Helper T cell (primary cell): Measurements from ENCODE around the gene MTFR2.

- PRO-cap, 2 experiments: no peak in any of the 2 experiments
Measured at GRCh38 chr6:134593812-134594202, 275.9 kb upstream of the SGK1 start.

DNA sequence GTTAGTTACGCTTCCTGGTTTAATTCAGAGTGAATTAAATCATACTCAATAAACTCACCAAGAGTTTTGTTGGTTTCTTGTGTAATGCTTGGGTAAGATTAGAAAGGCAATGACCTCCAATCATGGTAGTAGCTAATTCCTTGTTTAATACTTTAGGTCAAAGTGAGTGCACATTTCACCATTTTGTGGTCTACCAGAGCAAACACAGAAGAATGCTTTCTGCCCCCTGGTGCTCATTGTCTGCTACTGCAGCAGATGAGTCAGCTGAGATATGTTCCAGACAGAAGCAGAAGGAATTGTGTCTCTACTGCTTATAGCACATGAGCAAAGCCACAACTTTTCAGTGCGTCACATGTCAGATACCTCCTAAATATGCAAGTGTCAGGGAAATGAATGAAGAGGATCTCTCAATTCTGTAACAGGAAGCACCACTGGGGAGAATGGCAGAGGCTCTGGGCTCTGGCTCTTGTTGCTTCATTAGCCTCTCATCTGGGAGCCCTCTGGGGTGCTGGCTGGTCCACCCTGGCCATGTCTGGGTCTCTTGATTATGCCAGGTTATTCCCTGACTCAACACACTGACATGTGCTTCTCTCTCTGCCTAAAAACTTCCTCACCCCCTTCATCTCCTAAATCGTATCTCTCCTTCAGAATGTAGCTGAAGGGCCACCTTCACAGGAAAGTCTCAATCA, 308.9 kb downstream of the ALDH8A1 start:
- PRO-cap, 2 experiments: no peak in any of the 2 experiments

- PRO-cap, 2 experiments: no peak in any of the 2 experiments
Measured at GRCh38 chr6:134678565-134678953, 271.3 kb downstream of the ALDH8A1 start.

GRCh38 chr6:134928108-134928724, 21.7 kb downstream of the ALDH8A1 start:
- PRO-cap, 2 experiments: no peak in any of the 2 experiments

DNA sequence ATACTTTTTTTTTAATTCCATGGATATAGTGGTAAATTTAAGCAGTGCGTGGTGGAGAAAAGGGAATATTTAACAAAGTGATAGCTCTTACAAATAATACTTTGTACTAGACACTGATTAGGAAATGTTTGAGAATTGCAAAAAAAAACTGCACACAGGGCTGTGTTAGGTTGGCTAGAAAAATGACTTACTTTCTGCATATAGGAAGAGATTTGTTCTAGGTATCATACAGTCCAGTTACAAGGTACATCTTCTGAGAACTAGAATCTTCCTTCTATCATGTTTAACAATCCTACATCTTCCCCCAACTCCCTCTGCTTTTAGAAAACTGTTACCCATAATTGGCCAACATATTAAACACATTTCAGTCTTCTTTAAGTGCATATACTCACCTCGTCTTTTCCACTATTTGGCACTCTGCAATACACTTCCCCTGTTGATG, 356 bp downstream of the ALDH8A1 start:
- PRO-cap, 2 experiments: no peak in any of the 2 experiments

DNA sequence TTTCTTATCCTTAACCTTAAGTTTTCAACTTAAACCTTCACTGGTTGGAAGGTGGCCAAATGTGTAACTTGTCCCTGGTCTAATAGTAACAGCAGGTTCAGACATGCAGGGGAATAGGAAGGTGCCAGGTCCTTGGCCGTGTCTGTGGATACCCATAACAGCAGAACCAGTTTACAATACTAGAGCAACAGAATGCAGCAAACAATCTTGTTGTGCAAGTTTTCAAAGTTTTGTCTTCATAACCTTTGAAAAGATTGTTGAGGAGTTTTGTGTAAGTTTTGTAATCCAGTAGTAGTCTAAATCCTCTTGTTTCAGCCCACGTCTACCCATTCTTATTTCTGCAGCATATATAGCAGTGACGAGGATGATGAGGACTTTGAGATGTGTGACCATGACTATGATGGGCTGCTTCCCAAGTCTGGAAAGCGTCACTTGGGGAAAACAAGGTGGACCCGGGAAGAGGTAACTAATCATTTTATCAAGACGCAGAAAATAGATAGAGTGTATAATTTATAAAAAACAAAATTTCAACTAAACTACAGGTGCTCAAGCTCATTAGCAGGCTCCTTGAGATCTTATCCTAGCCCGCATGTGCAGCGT, 4.6 kb downstream of the MYB start:
- PRO-cap, 2 experiments: no peak in any of the 2 experiments

DNA sequence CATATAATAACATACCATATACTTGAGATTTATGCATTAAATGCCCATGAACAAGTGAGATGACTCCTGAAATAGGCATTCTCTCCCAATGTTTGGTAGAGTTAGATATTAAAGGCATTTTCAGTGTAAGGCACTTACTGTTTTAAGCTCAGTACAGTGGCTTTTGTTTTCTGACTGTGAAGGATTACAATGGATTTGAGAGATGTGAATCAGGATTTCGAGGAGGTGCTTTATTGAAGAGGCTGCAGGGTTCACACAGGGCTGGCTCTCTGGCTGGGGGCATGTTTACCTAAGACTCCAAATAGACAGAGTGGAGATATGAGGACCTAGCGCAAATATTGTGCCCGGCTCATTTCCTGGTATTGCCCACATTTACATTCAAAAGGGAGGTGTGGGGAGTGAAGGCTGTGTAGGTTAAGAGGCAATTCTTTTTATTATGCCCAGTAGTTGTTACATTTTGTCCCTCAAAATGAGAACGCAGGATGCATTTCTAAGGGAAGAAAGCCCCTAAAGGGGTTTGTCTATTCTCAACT, 70.3 kb downstream of the MYB start:
- PRO-cap, 2 experiments: no peak in any of the 2 experiments

- PRO-cap, 2 experiments: peak in 2 of 2 experiments; most common plus-strand start chr6:135880184 (in 2); most common minus-strand start chr6:135880078 (in 1)
Measured at GRCh38 chr6:135879924-135880291, 28.4 kb downstream of the PDE7B start.

DNA sequence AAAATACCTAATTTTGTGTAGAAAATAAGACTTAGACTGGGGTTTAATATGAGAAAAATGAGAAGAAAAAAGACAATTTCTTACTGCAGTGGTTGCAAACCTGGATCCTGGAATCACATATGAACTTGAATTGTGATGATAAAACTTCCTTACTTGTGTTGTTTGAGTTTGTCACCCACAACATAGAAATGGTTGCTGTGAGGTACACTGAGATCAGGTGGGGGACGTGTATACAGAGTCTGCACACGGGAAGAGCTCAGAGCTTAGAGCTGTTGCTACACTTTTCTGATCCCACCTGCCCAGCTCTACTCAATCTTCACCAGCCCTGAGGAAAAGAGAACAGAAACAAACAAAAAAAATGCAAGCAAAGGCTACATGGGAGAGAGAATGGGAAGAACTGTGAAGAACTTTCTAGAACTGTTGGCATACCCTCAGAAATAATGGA, 133.1 kb downstream of the PDE7B start:
- PRO-cap, 2 experiments: no peak in any of the 2 experiments

DNA sequence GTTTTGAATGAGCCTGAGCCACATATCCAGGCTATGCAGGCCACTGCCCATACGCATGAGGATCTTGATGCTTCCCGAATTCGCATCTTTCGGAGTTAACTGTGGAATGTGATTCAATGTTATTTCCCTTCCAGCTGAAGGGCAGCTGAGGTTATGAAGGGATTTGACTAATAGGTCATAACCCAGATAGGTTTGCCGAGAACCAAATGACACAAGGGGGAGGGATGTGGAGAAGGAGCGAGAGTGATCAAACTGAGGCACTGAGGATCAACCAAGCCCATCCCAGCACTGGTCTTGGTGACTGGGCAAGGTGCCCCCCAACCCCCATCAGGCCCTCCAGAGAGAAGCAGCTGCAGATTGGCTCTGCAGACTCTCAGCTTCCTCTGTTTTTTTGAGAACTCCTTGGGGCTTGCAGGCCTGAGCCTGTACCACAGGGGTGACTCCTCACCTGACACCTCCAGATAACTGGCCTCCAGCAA, 185.8 kb downstream of the PDE7B start:
- PRO-cap, 2 experiments: no peak in any of the 2 experiments

DNA sequence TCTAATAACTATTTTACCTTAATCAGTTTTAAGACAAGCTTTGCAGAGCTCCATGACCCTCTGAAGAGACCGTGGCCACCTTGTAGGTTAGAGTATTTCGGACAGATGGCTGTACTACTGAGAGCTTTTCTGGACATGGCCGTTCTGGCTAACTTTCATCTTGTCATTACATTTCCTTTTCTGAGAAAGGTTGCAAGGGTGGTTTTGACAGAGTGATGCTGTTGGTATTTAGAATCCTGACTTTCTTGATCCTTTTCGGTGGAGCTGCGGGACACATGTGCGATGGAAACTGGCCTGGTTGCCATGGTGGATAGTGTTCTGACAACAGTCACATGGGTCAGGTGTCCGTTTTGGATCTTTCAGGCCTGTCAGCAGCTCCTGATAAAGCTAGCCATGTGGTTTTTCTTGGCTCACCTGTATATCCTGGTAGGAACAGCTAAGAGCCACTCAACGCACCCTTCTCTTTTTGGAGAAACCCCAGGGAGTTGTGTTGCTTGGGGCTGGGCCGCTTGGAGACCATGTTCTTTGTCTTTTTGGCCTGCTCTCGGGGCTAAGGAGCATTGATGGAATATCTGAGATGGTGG, 177.5 kb downstream of the MTFR2 start:
- PRO-cap, 2 experiments: no peak in any of the 2 experiments

- PRO-cap, 2 experiments: peak in 2 of 2 experiments; most common plus-strand start chr6:136250543 (in 1); most common minus-strand start chr6:136250289 (in 2)
Measured at GRCh38 chr6:136249887-136250962, at the start of gene MTFR2. TSS of gene MTFR2 (minus strand) at chr6:136250311.

GRCh38 chr6:136252662-136253054, 2.5 kb upstream of the MTFR2 start:
- PRO-cap, 2 experiments: no peak in any of the 2 experiments

DNA sequence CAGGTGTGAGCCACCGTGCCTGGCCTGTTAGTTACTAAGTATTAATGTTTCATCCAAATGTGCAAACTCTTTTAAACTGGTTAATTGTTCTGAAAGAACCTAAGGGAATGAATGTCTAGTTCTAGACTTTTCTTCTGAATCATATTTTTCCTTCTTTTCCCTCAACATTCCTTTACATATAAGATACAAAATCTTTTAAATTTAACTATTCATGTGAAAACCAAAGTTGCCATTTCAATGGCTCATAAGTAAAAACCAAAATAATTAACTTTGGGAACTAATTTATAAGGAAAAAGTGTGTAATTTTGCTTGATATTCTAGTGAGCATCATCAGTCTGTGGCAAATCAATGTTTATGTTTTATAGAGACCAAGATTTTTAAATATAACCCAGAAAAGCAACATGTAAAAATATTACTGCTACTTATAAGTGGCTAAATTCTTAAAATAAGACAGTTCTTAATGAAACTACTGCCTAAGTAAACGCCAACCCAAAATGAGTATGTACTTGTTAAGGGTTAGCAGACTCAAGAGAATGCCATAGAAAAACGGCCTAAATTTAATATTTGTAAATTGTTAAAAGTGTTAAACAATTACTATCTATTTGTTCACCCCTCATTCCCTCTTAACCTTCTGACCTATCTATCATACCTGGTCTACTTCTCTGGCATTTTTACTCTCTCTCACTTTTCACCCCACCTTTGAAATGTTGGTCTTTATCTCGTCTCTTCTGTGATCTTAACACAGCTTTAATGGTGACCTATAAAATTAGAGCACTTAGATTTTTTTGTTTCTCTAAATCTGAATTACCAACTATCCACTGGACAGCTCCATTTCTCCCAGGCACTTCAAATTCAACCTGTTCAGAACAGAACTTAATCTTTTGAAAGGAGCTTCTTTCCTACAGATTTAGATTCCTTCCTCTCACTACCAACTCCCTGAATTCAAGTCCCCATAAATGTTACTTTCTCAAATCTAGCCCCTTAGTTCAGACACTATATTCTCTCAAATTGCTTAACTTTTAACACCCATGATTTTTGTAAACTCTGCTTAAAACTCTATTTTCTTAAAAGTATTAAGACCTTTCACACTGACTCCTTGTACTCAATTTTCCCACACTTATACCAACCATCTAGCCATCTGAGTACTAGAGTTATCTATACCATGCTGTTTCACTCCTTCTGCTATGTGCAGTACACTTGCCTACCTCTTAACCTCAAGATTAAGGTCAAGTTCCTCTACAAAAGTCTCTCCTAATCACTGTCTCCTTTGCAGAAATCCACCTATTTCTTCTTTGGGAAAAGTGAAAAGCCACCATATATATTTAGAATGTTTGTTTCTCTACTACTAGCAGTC, 14.8 kb upstream of the MTFR2 start:
- PRO-cap, 2 experiments: no peak in any of the 2 experiments

- PRO-cap, 2 experiments: no peak in any of the 2 experiments
Measured at GRCh38 chr6:136267935-136268786, 18.1 kb upstream of the MTFR2 start.

GRCh38 chr6:136525870-136526994, 24.0 kb downstream of the MAP7 start:
- PRO-cap, 2 experiments: no peak in any of the 2 experiments

DNA sequence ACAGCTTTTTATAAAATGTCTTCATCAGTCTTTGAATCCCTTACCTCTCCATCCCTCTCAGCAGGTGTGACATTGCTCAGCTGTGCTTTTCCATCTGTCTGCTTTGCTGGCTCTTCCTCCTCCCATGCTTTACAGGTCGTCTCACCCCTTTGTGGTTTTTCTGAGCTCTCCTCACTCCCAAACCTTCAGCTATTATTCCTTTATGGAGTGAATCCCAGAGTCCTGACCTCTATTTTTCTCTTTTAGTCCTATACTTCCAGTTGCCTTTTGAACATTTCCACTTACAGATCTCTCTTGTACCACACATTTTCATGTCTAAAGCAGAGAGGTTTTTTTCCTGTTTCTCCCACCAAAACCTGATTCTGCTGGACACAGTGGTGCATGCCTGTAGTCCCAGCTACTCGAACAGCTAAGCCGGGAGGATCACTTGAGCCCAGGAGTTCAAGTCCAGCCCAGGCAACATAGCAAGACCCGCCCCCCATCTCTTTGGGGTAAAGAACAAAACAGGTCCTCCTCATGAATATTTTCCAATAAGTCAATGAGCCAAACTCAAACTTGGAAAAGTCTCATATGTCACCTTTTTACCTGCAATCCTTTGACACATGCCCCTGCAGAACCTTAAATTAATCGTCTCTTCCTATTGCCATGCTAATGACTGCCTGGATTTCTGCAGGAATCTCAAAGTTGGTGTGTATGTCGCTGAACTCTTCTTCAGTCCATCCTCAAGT, 5.6 kb downstream of the MAP7 start:
- PRO-cap, 2 experiments: no peak in any of the 2 experiments

- PRO-cap, 2 experiments: no peak in any of the 2 experiments
Measured at GRCh38 chr6:136546425-136547026, 3.7 kb downstream of the MAP7 start.

- PRO-cap, 2 experiments: no peak in any of the 2 experiments
Measured at GRCh38 chr6:136552921-136553519, 2.8 kb upstream of the MAP7 start.

DNA sequence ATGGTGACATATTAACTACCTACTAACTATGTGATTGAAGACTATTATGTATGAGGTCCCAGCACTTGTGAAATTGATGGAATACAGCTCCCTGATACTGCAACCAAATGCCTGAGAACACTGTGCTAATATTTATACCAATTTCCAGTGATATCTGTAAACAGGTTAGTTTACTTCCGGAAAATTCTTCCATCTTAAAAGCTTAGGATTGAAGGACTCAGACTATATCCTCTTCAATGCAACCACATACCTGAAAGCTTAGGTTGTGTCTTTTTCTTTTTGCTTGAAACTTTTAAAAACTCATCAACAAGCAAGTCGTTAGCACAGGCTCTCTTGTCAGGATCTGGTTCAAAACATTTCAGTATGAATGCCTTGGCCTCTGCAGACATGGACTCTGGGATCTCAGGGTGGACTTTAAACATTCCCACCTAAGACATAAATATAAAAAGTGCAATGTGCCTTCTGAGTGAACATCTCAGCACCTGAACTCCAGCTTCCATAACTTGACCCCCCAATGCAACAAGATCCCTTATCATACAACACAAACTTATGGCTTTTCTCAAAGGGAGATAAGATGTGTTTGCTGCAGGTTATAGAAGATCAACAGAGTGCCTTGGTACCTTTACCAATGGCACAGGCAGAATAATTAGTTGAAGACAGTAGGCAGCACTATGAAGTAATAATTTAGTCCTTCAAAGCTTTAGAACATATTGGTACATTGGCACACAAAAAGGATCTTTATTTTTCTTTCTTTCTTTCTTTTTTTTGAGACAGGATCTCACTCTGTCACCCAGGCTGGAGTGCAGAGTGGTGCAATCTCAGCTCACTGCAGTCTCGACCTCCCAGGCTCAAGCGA, 51.6 kb upstream of the MAP7 start:
- PRO-cap, 2 experiments: no peak in any of the 2 experiments